Body of pancreas (tissue), 2 donors: ENCODE data around the genes ADA, KCNS1, WFDC6 and WFDC8.

- PRO-cap, result no peak
- RAMPAGE, long total RNA, 2 experiments, result no peak in any of the 2 experiments
These were observed 712 bp upstream of the OSER1 start for GRCh38 chr20:44211389-44211577.

- PRO-cap, result no peak
- RAMPAGE, long total RNA, 2 experiments, result no peak in any of the 2 experiments
These were observed 27.7 kb upstream of the TTPAL start for GRCh38 chr20:44447581-44448827.

DNA sequence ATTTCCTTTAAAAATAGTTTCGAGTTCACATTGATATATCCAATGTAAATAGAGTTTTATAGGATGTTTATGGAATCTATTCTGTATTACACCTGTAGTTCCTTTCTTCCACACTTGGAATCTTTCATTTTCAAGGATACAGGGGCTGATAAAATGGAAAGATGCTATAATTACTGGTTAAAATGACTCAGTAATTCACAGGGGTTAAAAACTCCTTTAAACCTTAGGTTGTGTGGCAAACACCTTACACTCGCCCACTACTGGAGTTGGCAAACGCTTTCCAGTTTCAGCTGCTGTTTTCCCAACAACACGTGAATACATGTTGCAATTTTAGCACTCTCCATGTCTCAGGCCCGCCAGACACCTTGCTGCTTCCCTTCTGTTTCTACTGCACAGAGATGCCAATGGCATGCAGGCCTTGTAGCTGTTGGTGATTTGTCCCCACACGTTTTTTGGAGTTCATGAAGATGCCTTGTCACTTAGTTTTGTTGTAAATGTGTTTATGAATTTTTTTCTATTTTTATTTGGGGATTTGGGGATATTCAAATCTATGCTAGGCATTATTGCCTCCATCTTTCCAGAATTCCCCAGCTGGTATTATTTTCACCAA lies 5.4 kb upstream of the TTPAL start:
- PRO-cap, result no peak
- RAMPAGE, long total RNA, 2 experiments, result no peak in any of the 2 experiments

DNA sequence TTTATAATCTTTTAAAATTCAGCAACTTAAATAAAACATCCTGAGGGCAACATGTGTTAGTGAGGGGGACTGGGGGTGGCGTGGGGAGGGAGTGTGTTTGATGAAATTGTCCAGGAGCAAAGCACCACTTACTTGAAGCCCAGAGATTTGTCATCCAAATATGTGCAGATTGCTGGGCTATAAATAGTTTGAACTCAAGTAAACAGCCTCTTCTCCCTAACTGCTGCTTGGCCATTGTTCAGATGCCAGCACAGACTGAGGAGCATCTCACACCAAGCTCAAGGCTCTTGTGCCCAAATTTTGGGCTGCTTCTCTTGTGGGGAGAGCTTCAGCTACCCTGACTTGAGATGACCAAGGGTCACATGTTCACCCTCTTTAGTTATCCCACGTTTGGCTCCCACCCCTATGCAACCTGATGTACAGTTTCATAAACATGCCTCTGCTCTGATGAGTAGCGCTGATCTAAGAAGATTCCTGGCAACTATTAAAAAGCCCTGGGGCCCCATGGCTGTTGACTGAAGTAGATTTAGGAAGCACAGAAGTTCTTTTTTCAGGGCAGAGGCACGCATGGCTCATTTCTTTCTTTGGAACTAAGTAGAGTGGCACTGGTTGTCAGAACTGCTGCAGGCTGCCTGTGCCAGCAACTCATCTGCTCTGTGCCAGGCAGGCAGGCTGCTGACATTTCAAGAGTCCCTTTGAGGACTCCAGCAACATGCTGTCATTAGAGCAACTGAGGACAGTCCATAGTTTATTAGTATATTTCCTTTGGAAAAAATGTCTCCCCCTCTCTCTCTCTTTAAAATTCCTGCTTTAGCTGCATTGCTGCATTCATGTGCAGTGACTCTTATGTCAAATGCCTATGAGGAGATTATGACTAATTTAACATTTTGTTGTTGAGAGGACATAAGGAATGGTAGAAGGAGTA lies 9.6 kb upstream of the PKIG start:
- PRO-cap, result no peak
- RAMPAGE, long total RNA, 2 experiments, result no peak in any of the 2 experiments

DNA sequence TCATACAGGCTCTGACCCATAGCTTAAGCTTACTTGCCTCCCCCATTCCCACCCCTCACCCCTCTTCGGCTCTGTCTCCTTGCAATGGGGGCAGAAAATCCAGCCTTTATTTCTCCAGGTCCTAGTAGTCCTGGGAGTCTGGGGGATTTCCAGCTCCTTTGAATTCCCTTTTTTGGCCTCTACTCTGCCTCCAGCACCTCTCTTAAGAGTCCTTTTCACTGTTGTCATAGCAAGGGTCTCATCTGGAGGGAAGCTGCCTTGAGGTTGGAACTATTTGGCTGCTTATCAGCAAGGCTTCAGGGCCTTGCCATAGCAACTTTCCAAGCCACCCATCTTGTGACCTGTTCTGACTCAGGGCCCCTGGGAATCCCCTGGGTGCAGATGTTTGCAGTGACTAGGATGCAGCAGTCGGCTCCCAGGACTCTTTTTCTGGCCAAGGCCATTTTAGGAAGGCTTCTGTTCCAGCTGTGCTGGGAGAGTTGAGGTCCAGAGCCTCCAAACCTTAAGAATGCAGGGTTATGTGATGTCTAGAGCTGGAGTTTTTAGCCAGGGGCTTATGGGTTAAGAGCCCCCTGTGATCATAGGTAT lies 12.3 kb downstream of the PKIG start:
- PRO-cap, result no peak
- RAMPAGE, long total RNA, 2 experiments, result no peak in any of the 2 experiments

- PRO-cap, result no peak
- RAMPAGE, long total RNA, 2 experiments, result no peak in any of the 2 experiments
These were observed 7.9 kb downstream of the ADA start for GRCh38 chr20:44643529-44644154.

DNA sequence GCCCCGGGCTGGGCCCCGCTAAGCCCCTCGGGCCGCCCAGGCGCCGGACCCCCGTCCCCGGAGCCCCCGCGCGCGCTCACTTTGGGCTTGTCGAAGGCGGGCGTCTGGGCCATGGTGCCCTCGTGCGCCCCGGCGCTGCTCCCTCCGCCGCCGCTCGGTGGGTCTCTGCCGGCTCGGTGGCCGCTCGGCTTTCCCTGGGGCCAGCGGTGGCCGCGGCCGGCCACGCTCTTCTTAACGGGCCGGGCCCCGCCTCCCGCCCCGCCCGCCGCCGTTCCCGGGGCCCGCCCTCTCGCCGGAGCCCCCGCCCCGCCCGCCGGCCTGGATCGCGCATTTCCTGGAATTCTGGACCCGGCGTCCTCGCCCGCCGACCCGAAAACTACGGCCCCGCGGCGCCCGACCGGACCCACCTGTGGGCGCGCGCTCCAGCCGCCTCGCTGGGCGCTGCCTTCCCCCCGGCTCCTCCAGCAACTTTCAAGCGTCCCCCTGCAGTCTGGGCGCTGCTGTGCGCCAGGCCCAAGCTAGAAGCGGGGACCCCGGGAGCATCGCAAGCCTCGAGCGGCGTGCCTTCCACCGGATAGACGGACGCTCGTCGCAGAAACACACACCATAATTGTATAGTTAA lies at the start of gene ADA:
TSS of gene ADA (minus strand) at position 205 of the 622 bp plus-strand sequence.
- PRO-cap, result bidirectional peak, plus-strand start at position 337 of the sequence, minus-strand start at position 196 of the sequence
- RAMPAGE, long total RNA, 2 experiments, result no peak in any of the 2 experiments

- PRO-cap, result no peak
- RAMPAGE, long total RNA, 2 experiments, result no peak in any of the 2 experiments
These were observed 3.8 kb upstream of the CCN5 start for GRCh38 chr20:44711250-44711870.

DNA sequence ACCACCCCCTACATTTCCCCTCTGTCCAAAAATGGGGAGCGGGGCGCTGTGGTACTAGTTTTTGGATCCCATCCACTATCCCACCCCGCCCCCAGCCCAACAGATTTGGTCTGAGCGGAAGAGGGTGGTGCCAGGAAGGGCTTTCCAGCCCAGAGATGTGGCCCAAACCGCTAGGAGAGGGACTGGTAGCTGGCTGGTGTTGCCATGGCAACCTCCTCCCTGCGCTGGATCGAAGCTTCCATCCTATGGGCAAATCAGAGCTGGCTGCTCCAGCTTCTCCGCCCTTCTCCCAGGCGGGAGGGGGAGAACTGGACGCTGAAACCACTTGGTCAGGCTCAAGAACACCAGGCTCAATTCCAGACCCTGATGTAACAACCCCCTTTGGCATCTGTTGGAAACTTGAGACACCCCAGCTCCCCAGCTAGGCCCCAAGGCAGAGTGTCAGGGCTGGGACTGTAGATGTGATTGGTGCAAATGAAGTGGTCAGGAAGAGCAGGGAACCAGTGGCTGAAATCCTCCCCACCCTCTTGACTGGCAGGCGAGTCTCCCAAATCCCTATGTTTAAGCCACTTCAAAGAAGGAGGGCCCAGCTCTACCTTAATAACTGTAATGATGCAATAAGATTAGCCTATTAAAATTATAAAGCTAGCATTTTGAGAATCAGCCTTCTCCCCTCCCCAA lies 4.3 kb downstream of the RIMS4 start:
- PRO-cap, result no peak
- RAMPAGE, long total RNA, 2 experiments, result no peak in any of the 2 experiments

DNA sequence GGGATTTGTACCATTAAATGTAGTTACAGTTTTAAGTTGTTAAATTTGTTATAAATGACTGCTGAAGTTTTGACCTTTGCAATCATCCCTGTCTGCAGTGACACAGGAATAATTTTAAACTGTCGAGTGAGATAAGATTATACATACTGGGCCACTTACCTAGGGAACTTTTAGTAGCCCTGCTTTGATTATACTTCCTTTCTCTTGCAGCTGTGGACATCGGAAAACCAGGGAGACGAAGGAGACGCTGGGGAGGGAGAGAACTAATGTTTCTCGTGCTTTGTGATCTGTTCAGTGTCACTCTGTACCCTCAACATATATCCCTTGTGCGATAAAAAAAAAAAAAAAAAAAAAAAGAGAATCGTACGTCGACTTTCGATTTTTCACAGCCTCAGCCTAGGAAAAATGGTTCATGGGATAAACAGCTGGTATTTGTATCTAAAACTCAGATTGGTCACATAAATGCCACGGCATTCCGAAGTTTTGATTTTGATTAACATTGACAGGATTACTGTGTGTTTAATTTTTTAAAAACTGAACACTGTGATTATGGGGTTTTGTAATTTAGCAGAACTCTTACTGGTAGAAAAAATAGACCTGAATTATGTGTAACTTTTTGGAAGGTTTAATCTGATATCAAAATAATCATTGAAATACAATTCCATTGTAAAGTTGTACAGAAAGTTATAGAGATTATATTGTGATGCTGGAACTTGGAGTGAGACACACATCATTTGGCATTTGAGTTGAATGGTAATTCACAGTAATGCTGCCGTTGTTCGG lies 3.5 kb upstream of the PABPC1L start:
- PRO-cap, result no peak
- RAMPAGE, long total RNA, 2 experiments, result no peak in any of the 2 experiments

DNA sequence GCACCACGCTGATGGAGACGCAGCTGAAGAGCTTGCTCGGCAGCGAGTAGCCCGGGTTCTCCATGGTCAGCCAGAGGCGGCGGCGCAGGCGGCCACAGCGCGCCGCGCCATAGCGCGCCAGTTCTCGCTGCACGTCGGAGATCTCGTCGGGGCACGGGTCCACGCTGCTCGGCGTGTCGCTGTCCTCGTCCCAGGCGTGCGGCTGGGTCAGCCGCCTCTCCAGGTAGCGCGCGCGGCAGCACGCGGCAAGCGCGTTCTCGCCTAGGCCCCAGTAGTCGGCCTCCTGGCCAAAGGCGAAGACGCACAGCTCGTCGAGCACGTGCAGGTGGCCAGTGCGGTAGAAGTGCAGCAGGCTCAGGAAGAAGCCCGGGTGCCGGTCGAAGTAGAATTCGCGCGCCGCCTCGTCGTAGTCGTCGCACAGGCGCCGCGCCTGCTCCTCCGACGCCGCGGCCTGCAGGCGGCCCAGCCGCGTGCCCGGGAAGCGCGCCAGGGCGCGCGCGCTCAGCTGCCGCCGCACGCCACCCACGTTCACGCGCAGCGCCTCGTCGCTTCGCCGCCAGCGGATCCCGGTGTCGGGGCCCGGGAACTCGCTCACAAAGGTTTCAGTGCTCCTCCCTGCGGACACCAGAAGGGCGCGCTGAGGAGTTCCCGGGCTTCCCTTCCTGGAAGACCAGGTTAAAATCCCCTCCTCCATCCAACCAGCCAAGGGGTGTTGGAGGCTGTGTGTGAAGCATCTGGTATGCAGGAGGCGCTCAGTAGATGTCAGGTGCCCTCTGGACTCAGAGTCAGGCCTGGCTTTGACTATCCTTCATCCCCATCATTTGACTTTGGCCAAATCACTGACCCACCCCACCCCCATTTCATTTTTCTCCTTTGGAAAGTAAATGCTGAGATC lies 2.6 kb downstream of the KCNS1 start:
- PRO-cap, result no peak
- RAMPAGE, long total RNA, 2 experiments, result no peak in any of the 2 experiments

- PRO-cap, result no peak
- RAMPAGE, long total RNA, 2 experiments, result no peak in any of the 2 experiments
These were observed at the start of gene KCNS1 for GRCh38 chr20:45100924-45101272. Gene KCNS1, minus strand, starts transcription at chr20:45101127.

DNA sequence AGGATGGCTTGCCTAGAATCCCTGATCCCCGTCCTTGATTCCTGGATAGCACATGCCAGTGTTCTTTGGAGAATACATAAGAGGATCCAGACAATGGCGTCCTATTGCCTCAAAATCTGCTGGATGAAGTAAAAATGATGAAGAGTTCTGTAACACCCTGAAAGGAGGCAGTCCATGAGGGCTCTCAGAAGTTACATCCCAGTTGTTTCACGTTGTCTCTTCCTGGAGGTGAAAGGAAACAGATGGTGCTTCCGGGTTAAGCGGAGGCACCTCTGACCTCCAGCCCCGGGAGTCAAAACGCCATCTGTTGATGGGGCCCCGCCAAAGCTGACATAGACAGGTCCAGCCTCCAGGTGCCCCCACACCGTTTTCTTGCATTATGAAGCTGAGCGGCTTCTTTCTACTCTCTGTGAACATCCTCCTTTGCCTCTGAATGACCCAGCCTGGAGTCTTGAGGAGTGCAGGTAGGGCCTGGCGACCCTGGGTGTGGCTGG lies 9.4 kb downstream of the SEMG2 start:
- PRO-cap, result no peak
- RAMPAGE, long total RNA, 2 experiments, result no peak in any of the 2 experiments

DNA sequence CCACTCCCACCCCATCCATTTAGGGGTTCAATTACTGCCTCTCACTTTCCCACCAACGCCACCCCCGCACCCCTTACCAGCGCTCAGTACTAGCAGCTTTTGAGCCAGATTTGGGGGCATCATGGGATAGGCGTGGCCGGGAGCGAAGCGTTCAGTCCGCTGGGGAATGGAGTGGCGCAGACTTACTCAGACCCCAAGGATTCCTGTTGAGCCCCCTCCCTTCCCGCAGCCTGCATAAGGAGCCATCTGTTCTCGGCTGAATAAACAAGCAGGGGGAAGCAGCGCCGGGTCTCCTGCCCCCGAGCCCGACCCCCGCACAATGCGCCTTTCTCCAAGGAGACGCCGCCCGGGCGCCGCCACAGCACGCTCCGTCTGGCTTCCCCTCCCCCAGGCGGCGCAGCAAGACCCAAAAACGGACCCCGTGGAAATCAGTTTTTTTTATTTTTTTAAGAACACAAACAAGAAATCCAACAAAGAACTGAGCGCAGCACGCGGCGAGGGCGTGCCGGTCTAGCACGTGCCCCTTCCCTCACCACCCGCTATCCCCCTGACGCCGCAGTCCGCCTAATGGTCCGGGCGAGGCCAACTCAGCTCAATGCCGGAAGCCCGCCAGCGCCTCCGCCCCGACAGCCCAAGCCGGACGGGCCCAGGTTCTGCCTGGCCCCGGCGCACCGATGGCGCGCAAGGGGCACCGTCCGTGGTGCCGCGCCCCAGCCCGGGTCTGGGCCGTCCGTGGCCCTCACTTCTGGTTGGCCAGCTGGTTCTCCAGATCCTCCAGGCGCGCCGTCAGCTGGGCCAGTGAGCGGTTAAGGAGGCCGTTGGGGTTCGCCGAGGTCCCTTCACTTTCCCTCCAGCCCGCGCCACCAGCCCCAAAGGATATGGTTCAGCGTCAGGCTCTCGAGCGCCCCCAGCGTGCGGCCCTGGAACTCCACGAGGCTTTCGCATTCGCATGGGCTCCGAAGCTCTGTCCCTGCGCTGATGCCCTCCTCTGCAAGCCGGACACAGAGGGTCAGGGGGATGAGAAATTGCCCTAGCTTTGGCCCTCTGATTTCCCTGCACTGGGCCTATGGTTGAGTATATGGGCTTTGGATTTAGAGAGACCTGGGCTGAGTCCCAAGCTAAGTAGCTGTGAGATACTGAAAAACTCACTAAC lies 13.2 kb upstream of the RBPJL start:
- PRO-cap, result bidirectional peak, plus-strand start at position 649 of the sequence, minus-strand start at position 374 of the sequence; unidirectional peak, minus-strand start at position 800 of the sequence; unidirectional peak, minus-strand start at position 850 of the sequence
- RAMPAGE, long total RNA, 2 experiments, result no peak in any of the 2 experiments

- PRO-cap, result no peak
- RAMPAGE, long total RNA, 2 experiments, result no peak in any of the 2 experiments
These were observed 843 bp downstream of the TP53TG5 start for GRCh38 chr20:45377159-45377805.

GRCh38 chr20:45426504-45426997 lies 10.6 kb downstream of the PIGT start:
- PRO-cap, result no peak
- RAMPAGE, long total RNA, 2 experiments, result no peak in any of the 2 experiments

DNA sequence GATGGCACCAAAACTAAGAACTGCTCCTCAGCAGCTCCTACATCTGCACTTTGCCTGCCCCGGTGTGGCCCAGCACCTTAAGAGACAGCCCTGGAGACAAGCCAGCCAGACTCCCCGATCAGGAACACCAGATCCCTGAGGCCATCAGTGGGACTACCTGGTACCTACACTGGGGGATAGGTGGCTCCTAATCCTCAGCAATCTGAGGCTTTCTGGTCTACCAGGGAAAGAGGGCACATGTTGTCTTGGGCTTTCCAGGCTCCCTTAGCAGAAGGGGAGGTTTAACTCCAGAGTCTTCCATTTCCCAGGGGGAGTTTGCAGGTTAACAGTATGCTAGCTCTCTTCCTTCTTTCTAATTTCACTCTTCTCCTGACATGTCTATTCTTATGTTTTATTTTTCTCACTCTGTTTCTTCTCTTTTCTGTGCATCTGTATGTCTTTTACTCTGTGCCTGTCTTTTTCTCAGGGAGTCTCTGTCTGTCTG lies at the start of gene WFDC6:
TSS of gene WFDC6 (minus strand) at position 53 of the 484 bp plus-strand sequence.
- PRO-cap, result no peak
- RAMPAGE, long total RNA, 2 experiments, result no peak in any of the 2 experiments

GRCh38 chr20:45579140-45579642 lies at the start of gene WFDC8:
Gene WFDC8, minus strand, starts transcription at chr20:45579284.
- PRO-cap, result no peak
- RAMPAGE, long total RNA, 2 experiments, result no peak in any of the 2 experiments

DNA sequence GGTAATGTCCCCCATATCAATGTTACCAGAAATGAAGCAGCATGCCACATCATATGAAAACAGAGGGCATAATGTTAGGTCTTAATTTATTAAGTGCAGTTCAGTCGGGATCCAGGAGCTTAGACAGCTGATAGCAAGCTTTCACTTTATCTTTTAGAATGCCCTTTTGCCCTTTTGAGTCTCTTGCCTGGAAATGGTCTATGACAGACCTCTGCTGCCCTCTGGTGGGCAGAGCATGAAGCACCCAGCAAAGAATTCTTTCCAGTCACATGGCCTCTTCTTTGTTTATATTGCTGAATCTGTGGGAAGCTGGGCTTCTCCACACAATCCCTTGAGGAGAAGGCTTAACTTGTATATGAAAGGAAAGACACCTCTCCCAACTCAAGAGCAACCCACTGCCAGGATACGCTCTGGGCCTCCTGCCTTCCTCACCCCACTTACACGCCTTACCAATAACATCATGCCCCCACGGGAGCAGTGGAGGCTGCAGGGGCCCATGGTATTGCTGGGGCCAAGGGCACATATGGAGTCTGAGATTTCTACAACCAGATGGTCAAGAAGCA lies 20.5 kb downstream of the WFDC3 start:
- PRO-cap, result no peak
- RAMPAGE, long total RNA, 2 experiments, result no peak in any of the 2 experiments

GRCh38 chr20:45822066-45822564 lies 5.0 kb downstream of the TNNC2 start:
- PRO-cap, result no peak
- RAMPAGE, long total RNA, 2 experiments, result no peak in any of the 2 experiments